Umbilical cord (tissue), 2 donors: ENCODE measurements around the gene MRGPRG.

DNA sequence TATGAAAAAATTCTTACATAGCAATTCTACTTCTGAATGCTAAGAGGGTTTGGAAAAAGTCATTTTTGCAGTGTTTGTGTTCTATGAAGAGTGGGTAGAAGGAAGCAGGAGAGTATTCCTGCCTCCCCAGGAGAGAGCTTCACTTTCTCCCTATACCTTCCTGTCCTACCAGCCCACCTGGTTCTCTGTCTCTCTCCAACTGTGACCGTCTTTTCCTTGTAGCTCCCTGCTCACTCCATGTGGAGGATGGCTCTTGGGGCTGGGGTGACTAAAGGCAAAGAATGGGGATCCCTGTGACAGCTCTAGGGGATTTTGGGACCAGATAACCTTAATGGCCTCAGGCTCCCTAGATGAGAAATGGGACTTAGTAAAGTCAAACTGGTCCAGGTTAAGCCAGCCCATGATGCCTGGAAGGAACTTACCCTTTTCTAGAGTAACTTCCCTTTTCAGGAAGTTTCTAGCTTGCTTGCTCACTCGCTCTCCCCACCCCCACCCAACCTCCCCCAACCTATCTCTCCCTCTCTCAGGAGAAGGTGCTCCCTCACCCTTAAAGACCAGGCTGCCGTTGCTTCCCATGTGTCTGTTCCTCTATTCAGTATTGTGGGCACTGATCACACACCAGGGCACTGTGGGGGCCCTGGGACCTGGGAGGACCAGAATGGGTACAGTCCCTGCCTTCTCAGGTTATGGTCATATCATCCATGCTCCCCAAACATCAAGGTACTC, 204.3 kb downstream of the CDKN1C start:
- RAMPAGE, long total RNA: no peak

GRCh38 chr11:2693767-2694958, 191.4 kb downstream of the CDKN1C start:
- RAMPAGE, long total RNA: no peak

GRCh38 chr11:2724887-2725412, 160.6 kb downstream of the CDKN1C start:
- RAMPAGE, long total RNA: no peak

GRCh38 chr11:2807192-2807705, 78.3 kb downstream of the CDKN1C start:
- RAMPAGE, long total RNA: no peak

GRCh38 chr11:2836858-2837633, 48.5 kb downstream of the CDKN1C start:
- RAMPAGE, long total RNA: no peak

DNA sequence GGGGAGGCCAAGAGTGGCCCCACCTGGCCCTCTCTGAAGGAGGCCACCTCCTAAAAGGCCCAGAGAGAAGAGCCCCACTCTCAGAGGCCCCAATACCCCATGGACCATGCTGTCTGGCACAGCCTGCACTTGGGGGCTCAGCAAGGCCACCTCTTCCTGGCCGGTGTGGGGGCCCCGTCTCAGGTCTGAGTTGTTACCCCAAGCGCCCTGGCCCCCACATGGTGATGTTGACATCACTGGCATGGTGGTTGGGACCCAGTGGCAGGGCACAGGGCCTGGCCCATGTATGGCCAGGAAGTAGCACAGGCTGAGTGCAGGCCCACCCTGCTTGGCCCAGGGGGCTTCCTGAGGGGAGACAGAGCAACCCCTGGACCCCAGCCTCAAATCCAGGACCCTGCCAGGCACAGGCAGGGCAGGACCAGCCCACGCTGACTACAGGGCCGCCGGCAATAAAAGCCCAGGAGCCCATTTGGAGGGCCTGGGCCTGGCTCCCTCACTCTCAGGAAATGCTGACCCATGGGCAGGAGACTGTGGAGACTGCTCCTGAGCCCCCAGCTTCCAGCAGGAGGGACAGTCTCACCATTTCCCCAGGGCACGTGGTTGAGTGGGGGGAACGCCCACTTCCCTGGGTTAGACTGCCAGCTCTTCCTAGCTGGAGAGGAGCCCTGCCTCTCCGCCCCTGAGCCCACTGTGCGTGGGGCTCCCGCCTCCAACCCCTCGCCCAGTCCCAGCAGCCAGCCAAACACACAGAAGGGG, 37.4 kb downstream of the CDKN1C start:
- RAMPAGE, long total RNA: no peak

GRCh38 chr11:2904050-2905279, 2.4 kb downstream of the SLC22A18 start:
- RAMPAGE, long total RNA: no peak

DNA sequence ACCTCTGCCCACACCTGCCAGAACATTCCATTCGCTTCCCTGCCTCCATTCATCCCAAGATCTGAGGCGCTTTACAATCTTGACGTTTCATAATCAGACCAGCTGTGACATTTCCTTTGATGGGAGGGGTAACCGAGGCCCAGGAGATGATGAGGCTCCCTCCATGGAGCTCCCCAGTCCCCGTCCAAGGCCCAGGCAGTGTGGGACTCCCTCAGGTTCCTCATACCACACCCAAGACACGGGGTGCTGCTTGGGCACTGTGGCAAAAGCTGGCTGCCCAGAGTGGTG, 9.8 kb downstream of the SLC22A18 start:
- RAMPAGE, long total RNA: no peak

- RAMPAGE, long total RNA: no peak
Measured at GRCh38 chr11:2927967-2928743, 1.1 kb downstream of the PHLDA2 start.

DNA sequence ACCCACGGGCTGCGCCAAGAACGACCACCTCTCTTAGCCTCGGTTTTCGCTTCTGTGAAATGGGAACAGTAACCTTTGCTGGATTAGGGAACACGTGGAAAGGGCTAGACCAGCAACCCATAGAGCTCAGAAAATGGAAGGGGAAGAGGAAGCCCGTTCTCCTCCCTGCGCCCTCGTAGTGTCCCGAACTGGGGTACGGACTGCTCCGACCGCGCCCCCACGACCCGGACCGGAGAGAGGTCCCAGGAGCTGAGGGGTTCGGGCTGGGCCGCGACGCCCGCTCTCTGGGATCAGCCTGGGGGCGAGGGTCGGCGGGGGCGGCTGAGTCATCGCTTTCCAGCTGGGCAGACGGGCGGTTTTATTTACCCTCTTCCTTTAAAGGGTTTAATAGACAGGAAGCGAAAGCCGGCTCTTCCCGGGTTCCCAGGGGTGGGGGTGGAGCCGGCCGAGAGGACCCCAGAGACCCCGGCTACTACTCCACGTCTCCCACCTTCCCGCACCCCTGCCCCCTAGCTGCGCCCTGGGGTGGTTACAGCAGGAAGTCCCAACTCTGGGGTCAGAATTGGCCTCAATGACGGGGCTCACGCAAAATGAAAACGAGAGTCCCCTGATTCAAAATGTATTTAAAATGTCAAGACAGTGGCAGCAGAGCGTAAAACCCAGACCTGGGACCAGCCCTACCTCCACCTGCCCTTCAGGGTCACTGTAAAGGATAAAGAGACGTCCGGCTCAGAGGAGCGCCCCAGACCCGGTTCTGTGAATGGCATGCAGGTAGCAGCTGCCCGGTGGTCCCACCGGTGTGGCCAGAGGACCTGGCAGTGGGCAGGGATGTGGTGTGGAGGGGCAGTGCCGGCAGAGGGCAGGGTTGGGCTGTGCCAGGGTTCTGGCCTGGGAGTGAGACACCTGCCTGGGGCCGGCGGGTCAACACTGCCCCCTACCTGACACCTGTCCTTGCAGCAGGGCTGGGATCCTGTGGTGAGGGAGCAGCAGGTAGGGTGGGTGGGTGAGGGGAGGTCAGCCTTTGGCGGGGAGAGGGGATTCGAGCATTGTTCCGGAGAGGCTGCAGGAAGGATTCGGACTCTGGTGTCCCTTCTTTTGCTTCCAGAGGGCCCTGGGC, 1.2 kb upstream of the PHLDA2 start:
- RAMPAGE, long total RNA: no peak

DNA sequence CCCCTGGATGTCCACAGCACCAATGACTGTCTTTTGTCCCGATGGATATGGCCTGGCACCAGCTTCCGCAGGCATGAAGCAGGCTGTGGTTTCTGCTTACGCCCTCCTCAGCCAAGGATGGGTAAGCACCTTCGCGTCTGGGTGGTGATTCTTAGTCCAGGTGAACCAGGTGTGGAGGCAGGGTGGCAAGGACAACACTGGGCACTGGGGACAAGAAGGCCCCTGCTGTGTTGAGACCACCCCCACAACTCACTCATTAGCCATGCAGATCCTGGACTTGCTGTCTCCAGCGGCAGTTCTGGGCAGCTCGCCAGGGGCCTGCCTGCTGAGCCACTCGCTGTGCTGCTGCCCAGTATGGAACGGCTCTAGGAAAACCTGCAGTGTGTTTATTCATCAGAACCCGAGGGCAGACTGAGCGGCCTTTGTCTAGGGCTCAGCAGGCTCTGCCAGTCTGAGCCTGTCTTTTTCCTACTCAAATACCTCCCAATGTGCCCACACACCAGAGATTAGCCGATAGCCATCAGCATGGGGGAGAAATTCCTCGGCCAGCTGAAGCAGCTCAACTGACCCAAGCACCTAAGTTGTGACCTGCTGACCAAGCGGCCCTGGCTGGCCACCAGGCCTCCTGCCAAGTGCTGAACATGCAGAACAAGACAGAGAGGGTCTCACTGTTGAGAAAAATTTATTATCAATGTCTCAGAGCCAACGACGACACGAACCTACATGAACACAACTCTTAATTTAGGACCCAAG, 8.3 kb upstream of the NAP1L4 start:
- RAMPAGE, long total RNA: no peak

GRCh38 chr11:3126482-3127105, 38.5 kb downstream of the OSBPL5 start:
- RAMPAGE, long total RNA: no peak

DNA sequence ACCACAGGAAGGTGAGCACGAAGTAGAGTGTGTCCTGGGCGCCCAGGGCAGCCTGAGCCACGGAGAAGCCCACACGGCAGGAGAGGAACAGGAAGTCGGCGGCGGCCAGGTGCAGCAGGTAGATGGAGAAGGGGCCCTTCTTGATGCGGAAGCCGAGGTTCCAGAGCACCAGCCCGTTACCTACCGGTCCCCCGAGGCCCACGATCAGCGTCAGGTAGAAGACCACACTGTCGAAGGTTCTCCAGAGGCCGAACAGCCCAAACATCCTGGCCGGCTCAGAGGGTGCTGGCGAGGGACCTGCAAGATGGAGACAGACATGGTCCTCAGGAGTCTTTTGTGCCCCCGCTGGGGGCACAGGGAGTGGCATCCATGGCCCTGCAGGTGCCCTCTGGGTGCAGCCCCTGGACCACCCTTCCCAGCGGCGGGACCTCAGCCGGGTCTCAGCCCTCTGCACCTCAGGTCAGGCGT, at the start of gene MRGPRG:
Gene MRGPRG (minus strand): TSS at position 265 of the 468 bp plus-strand sequence.
- RAMPAGE, long total RNA: no peak

GRCh38 chr11:3242197-3242621, 10.0 kb upstream of the MRGPRE start:
- RAMPAGE, long total RNA: no peak

DNA sequence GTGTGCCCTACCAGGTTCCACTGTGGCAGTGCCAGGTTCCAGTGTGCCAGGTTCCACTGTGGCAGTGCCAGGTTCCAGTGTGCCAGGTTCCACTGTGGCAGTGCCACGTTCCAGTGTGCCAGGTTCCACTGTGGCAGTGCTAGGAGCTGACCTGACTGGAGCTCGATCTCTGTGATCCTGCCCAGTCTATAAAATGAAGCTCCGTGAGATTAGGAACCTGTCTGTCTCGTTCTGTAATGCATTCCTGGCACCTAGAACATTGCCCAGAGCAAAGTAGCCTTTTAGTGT, 36.1 kb downstream of the ART5 start:
- RAMPAGE, long total RNA: no peak

GRCh38 chr11:3613779-3614410, 27.9 kb downstream of the ART5 start:
- RAMPAGE, long total RNA: no peak

DNA sequence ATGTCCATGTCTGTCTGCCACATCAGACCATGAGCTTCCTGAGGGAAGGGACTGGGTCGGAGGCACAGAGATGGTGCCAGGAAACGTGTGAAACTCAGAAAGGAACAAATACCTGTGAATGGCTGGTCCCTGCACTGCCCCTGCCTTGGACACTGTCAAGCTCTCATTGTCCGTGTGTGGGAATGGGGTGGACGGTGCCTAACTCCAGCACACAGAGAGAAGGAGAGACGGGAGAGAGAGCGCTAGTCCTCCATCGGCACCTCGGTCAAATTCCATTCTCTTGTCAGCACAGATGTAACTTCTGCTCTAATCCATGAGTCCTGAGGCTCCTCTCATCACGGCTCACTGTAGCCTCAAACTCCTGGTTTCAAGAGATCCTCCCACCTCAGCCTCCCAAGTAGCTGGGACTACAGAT, 6.5 kb downstream of the CHRNA10 start:
- RAMPAGE, long total RNA: no peak

- RAMPAGE, long total RNA: no peak
Measured at GRCh38 chr11:3776215-3776521, 21.2 kb downstream of the NUP98 start.

GRCh38 chr11:3866252-3866634, 10.8 kb downstream of the STIM1 start:
- RAMPAGE, long total RNA: no peak

DNA sequence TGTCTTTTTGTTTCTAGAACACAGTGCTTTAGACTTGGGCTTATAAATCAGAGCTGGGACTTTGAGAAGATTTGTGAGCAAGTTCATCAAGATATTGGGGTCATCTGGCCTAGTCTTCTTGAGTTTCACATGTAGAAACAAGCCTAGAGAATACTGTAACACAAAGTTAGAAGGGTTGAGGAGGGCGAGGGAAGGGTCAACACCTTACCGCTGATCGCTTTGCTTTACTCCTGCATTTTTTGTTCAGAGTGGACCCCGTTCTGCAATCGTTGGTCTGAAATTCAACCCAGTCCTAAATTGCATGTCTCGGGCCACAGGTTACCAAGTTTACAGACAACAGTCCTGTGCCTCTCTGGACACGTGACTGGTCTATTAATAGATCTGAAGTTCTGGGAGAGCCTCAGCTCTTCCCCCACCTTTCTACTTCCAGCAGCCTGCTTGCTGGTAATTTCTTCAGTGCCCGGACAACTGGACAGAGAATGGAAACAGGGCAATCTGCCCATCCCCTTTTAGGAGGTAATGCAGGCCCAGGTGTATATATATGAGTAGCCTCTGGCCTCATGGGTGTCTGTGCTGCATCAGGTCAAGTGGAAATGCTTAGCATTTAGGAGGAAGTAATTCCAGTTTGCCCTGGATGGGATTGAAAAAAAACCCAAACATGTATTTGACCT, 74.2 kb downstream of the STIM1 start:
- RAMPAGE, long total RNA: no peak